ENCODE measurements around a stretch of chr2.

DNA sequence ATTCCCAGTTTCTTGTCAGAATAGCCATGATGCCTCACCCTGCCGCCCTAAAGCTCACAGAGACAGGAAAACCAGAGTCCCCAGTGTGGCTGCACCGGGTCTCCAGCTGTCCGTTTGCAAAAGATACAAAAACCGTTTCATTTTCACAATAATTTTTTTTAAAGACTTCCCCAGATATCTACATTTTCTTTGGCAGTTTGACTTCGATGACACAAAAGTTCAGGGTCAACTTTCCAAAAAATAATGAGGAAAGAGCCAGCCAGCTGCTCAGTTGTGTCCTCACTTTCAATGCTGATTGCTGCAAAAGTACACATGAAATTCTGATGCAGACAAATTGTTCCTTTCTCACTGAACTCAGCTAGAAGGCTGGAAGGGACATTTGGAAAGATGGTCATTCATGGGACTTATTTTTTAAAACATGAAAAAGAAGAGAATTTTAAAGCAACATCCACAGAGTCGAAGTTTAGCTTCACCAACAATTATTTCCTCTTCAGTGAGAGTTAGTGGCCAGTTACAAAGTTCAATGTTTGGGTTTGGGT, 442.9 kb upstream of the ID2 start:
- RRBS: no CpG with 5 or more reads among the region's 6 CpGs

DNA sequence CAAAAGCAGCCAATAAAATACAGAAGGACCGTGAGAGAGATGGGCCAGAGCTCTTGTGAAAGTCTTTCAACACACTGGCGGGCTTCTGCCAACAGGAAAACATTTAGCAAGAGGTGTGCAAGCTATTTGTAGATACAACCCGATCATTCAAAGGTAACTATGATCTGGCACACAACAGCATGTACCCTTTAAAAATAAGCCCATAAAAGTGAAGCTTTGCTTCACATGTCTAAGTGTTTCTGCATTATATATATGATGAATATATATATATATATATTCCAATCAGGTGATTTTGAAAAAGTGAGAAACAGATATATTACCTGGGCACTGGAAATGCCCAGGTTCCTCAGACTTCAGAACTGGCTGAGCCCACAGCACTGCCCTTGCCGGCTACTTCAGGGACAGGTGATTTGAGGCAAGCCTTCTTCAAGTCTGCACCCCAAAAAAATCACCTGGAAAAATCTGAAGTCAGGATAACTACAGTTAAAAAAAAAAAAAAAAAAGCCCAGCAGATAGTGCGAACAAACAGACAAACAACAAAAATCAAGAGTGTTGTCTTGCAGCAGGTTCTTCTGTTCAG, 267.8 kb upstream of the ID2 start:
- RRBS: no CpG with 5 or more reads among the region's 5 CpGs

- RRBS: 52% methylated on average over 5 of the region's 49 CpGs
These were observed 224.8 kb upstream of the ID2 start for GRCh38 chr2:8456923-8457590.

GRCh38 chr2:8598225-8598792, 83.5 kb upstream of the ID2 start:
- RRBS: no CpG with 5 or more reads among the region's 14 CpGs

- RRBS: no CpG with 5 or more reads among the region's 12 CpGs
These were observed 74.4 kb upstream of the ID2 start for GRCh38 chr2:8607328-8607898.

DNA sequence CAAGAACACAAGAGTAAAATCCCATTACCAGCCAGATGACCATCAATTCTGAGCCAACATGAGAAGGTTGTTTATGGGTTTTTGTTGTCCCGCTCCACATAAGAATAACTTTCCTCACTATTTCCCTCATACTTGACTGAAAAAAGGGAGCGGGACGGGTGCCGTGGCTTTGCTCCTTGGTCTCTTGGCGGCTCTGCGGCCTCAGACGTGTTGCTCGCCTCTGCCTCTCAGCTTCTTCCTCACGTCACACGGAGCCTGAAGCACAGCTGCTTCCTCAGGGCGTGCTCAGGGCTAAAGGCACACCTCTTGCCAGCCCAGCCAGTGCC, 17.9 kb upstream of the ID2 start:
- RRBS: no CpG with 5 or more reads among the region's 11 CpGs

- RRBS: no CpG with 5 or more reads among the region's 14 CpGs
These were observed 1.6 kb upstream of the ID2 start for GRCh38 chr2:8680090-8680848.

DNA sequence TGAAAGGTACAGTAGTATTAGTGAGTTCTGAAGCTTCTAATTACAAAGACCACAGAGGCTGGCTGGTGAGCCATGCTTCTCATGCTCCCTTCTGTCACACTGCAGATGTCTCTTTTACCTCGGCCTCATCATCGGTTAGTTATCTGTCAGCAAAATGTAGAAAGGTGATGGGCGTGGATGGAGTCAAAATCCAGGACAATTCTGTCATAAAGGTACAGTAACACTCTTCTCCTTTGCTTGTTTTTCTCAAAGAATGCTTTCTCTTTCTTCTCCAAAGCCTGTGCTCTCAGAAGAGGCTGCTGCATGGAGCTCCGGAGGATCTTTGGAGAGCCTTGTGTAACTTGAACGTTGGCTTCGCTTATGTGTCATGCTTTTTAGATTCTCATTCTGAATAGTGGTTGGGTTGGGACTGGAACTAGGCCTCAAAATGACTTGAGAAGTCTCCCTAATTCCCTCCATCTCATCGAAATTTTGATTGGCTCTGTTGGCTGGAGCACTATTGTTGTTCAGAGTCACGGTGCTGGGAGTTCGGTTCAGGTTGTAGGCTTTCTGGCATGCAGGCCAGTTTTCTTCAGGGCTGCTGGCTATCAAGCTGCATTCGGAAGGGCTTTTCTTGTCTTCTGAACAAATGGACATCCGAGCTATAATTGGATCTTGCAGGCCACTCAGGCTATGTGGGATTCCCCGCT, 48.8 kb downstream of the ID2 start:
- RRBS: no CpG with 5 or more reads among the region's 12 CpGs

GRCh38 chr2:8858262-8859062, 21.0 kb upstream of the KIDINS220 start:
- RRBS: no CpG with 5 or more reads among the region's 9 CpGs

DNA sequence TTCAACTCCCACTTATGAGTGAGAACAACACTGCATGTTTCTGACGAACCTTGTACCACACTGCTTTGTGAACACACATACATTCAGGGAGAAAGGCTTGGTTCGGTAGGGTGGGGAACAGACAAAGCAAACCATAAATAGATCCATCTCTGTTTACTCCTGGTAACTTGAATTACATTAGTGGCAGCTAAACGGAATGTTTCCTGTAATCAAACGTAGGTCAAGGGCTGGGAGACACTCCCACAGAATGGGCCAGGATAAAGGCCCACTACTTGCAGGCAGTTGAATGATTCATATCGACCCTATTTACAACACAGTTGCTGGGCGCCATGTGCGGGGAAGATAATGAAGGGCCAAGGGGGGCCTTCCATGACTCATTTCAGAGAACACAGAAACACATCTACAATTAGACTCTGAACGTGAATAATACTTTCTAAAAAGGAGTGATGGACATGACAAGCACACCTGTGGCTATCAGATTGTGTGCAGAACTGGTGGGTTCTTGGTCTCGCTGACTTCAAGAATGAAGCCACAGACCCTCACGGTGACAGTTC, 56.8 kb upstream of the KIDINS220 start:
- RRBS: no CpG with 5 or more reads among the region's 10 CpGs

DNA sequence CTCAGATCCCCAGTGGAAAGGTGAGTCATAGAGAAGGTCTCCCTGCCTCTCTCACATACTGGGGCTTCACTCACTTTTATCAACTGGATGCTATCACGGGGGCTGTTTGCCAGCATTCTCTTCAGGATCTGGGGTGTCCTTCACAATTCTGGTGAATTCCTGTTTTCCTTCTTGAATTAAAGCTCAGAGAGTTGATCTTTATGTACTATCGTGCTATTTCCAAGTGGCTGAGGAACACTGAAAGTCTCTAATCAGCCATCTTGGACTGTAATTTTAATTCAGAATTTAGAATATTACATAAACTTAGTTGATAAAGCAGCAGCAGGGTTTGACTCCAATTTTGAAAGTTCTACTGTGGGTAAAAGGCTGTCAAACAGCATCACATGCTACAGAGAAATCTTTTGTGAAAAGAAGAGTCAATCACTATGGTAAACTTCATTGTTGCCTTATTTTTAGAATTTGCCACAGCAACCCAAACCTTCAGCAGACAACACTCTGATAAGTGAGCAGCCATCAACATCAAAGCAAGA, 48.1 kb downstream of the MBOAT2 start:
- RRBS: no CpG with 5 or more reads among the region's 2 CpGs

- RRBS: 4% methylated on average over 14 of the region's 17 CpGs
These were observed 247 bp downstream of the MBOAT2 start for GRCh38 chr2:9003359-9003514.

GRCh38 chr2:9328457-9329245, 94.7 kb downstream of the ITGB1BP1 start:
- RRBS: 96% methylated on average over 3 of the region's 11 CpGs

- RRBS: no CpG with 5 or more reads among the region's 13 CpGs
These were observed 78.9 kb downstream of the ITGB1BP1 start for GRCh38 chr2:9344305-9344964.

- RRBS: no CpG with 5 or more reads among the region's 20 CpGs
These were observed 24.4 kb downstream of the ITGB1BP1 start for GRCh38 chr2:9398711-9399635.

DNA sequence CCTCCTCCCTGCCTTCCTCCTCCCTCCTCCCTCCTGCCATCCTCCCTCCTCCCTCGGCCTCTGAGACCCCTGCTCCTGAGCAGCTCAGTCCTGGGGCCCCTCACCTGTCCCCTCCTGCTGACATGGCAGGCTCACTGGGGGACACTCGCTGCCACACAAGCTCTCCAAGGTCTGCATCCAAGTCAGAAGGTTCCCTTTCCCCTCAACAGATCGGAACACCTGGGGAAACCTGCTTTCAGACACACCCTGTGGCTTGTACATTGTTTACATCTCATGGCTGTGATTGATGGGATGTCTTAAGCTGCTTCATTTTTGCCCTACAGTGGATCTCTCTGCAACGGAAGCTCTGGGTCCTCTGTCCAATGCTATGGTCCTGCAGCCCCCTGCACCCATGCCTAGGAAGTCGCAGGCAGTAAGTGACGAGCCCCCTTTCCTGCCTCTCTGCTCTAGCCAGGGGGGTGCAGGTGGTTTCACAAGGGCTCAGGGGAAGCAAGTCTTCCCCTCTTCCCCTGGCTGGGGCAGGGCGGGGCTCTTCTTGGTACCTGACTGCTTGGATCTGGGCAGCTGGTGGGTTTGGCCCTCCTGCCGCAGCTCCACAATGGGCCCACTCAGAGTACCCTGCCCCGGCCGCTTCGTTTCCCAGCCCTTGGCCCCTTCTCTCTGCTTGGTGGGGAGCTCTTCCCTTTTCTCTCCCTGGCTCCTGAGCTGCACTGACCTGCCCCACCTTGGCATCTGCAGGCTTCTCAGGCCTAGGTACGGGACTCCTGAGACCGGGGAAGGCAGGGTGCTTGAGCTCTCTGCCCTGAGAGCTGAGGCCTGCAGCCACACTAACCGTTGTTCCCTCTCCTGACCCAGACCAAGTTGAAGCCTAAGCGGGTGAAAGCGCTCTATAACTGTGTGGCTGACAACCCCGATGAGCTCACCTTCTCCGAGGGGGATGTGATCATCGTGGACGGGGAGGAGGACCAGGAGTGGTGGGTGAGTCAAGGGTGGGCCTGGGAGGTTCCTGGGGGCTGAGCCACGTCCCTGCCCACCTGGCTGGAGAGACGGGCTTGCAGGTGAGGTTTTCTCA, 22.6 kb downstream of the ITGB1BP1 start:
- RRBS: no CpG with 5 or more reads among the region's 22 CpGs

GRCh38 chr2:9558700-9559298, 3.2 kb upstream of the ADAM17 start:
- RRBS: no CpG with 5 or more reads among the region's 5 CpGs

- RRBS: no CpG with 5 or more reads among the region's 1 CpG
These were observed 28.7 kb upstream of the ADAM17 start for GRCh38 chr2:9584302-9584783.

DNA sequence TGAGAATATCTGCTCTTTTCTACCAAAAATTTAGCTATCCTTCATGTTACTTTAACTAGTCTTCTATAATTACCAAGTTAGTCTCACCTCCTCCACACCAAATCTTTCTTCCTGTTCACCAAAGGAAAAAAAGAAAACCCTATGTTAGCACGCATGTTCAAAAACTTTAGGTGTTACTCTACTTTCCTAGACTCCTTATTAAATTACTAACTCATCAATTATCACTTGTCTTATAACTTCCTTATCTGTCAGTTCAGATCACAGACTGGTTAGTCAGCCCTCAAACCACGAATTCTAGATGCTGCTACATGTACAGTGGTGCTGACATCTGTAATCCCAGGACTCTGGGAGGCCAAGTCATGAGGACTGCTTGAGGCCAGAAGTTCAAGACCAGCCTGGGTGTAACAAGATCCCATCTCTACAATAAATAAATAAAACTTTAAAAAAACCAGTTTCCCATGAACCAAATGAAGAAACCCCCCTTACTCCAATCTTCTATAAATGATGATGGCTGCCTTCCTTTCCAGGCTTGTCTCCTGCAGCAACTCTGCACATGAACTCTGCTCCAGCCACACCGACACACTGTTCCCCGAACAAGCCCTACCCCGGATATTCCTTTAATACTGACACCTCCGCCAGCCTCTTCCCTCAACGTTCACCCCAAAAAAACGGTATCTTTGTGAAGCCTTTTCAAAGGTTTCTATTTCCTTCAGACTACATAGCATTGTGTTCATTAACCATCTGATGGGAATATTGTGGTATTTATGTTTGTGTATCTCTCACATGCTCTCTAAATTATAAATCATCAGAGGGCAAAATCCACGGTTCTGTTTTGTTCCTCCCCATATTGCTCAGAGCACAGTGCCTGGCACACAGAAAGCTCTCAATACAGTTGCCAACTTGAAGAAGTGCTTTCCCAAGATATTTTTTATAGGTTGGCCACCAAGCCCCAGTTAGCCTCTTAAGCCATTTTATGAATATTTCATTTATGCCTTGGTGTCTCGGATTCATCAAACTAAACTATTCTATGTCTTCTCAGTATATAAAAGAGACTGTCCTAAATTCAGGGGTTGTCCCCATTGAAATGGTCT, 3.2 kb downstream of the YWHAQ start:
- RRBS: no CpG with 5 or more reads among the region's 10 CpGs

DNA sequence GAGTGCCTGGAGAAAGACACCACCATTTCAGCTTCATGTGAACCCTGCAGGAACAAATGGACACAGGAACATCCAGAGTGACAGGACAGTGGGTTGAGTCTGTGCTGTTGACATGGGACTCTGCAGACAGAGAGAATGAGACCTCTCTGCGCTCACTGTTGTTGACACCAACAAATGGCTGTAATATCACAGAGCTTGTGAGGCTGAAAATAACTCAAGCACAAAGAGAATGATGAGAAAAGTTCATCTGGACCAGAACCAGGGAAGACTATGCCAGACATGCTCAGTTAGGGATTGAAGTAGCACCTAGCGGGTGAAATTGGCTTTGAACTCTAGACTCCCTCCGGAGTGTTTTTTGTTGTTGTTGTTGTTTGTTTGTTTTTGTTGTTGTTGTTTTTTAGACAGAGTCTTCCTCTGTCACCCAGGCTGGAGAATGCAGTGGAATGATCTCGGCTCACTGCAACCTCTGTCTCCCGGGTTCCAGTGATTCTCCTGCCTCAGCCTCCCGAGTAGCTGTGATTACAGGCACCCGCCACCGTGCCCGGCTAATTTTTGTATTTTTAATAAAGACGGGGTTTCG, 37.1 kb upstream of the YWHAQ start:
- RRBS: no CpG with 5 or more reads among the region's 11 CpGs